Metastatic Pancreatic Carcinoma in the Ovary (tissue), 1 donor: ENCODE data around the genes KCTD18 and ALS2.

- PRO-cap = no peak
These were observed 169 bp downstream of the SPATS2L start for GRCh38 chr2:200306752-200306971.

DNA sequence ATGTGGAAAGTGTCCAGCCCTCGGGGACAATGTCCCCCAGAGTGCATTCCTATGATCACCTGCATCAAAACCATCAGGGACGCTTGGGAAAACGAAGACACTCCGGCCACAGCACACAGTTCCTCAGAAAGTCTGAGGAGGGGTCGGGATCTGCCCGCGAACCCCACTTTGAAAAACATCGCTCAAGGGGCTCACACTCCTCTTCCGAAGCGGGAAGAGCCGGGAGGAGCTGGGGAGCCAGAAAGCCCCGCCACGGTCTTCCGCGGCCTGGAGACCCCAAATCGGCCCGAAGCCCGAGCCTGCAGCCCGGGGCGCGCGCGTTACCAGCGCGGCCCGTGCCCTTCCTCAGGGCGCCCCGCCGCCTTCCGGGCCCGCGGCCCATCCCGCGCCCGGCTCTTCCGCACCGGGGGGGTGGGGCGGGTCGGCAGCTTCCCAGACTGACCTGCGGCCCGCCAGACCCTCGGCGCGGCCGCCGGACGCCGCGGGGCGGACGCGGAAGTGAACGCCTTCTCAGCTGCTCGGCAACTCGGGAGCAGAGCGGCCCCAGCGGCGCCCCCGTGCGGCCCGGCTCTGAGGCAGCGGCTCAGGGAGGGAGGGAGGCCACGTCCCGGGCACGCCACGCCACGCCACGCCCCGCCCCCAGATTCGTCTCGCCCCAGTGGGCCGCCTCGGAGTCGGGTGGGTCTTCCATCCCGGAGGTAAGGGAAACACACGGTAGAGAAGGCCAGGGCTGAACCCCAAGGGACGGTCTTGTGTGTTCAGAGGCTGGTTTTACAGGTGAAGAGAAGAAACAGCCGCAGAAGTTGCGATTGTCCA is at the start of gene KCTD18:
TSS of gene KCTD18 (minus strand) at position 500 of the 816 bp plus-strand sequence.
- PRO-cap = bidirectional peak, plus-strand start at position 573 of the sequence, minus-strand start at position 500 of the sequence

- PRO-cap = no peak
These were observed 47.3 kb downstream of the AOX1 start for GRCh38 chr2:200633061-200633508.

- PRO-cap = no peak
These were observed 73.2 kb downstream of the AOX1 start for GRCh38 chr2:200659009-200659460.

- PRO-cap = no peak
These were observed 44.3 kb upstream of the BZW1 start for GRCh38 chr2:200767326-200767871.

DNA sequence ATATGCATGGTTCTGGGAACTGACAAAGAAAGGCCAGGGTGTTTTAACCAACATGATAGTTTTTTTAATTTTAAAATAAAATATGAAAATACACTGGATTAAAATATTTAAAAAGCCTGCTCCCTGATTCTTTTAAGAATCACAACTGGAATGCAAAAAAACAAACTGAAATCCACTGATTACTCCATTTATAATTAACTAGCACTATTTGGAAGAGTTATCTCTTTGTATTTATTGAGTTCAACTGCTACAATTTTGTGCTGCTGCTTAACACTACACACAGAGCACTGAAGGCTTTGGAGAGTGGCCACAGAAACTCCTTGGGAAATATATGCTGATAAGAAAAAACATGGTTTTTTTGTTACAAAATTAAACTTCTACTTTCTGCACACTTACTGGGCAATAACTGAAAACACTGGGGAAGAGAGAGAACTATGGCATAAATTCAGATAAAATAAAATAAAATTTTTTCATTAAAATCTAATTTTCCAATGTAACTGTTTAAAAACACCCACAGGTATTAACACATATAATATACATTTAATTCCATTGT is 19.8 kb upstream of the BZW1 start:
- PRO-cap = no peak

DNA sequence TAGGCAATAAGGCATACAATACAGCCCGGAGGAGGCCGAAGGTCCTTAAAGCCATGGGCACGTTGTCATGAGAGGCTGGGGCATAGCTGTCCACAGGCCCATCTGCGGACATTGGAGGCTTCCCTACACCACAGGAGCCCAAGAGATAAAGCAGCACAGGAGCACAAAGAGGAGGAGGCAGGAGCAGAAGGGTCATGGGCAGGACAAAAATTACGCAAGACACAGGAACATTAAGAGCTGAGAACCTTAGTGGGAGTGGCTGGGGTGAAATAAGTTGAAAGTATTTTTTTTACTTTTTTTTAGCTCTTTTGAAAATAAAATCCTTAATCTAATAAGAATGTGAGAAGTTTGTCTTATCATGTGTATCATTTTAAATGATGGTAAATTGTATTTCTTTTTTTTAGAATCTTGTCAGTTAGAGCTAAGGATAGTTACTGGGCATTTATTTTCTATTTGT is 16.5 kb upstream of the BZW1 start:
- PRO-cap = no peak

DNA sequence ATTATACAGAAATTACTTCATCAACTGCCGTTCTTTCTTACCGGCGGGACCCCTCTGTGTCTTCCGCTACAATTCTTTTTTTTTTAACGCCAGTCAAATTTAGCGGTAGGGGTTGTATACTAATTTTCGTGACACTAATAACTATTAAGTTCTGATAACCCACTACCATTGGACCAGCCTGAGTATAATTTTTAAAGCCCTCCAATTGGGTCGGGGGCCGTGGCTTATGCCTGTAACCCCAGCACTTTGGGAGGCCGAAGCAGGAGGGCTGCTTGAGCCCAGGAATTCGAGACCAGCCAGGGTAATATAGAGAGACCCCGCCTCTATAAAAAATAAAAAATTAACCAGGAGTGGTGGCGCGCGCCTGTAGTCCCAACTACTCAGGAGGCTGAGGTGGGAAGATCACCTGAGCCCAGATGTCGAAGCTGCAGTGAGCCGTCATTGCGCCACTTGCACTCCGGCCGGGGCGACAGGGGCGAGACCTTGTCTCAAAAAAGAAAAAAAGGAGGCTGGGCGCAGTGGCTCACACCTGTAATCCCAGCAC is 1.3 kb downstream of the CLK1 start:
- PRO-cap = bidirectional peak, plus-strand start at position 415 of the sequence, minus-strand start at position 457 of the sequence

- PRO-cap = no peak
These were observed 11.6 kb downstream of the CFLAR start for GRCh38 chr2:201127487-201128056.

GRCh38 chr2:201233214-201234250 is 26.8 kb upstream of the CASP8 start:
- PRO-cap = bidirectional peak, plus-strand start at chr2:201233470, minus-strand start at chr2:201233325; unidirectional peak, plus-strand start at chr2:201233938; unidirectional peak, minus-strand start at chr2:201234001

DNA sequence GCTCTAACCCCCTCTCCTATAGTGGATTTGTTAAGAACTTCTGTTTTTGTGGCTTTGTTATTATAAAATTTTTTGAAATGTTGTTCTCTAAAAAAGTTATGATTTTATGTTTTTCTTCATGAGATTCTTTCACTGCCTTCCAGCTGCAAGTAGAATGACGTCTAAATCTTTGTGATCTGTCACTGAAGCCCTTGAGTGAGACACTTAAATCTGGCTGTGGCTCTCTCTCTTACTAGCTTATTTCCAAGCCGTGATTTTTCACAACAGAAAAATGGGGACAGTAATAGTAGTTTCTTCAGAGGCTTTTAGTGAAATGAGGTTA is 1.6 kb downstream of the CASP8 start:
- PRO-cap = no peak

DNA sequence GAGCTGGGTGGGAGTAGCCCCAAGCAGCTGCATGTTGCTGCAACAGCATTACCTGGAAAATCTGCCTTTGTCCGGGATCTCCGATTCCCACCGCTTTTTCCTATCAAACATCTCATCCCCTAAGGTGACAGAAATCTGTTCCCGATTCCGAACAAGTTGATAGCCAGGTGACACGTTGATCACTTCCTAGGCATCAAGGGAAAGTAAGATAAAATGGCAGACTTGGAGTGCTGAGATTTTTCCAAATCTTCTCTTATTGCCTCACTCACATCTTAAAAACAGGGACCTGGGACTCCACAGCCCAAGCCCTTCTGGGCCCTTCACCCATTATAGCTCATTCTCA is 10.7 kb downstream of the FLACC1 start:
- PRO-cap = no peak

- PRO-cap = no peak
These were observed 1.9 kb upstream of the TMEM237 start for GRCh38 chr2:201645199-201645534.

GRCh38 chr2:201697952-201698151 is 592 bp downstream of the MPP4 start:
- PRO-cap = no peak

- PRO-cap = no peak
These were observed 15.0 kb downstream of the ALS2 start for GRCh38 chr2:201765789-201766164.

DNA sequence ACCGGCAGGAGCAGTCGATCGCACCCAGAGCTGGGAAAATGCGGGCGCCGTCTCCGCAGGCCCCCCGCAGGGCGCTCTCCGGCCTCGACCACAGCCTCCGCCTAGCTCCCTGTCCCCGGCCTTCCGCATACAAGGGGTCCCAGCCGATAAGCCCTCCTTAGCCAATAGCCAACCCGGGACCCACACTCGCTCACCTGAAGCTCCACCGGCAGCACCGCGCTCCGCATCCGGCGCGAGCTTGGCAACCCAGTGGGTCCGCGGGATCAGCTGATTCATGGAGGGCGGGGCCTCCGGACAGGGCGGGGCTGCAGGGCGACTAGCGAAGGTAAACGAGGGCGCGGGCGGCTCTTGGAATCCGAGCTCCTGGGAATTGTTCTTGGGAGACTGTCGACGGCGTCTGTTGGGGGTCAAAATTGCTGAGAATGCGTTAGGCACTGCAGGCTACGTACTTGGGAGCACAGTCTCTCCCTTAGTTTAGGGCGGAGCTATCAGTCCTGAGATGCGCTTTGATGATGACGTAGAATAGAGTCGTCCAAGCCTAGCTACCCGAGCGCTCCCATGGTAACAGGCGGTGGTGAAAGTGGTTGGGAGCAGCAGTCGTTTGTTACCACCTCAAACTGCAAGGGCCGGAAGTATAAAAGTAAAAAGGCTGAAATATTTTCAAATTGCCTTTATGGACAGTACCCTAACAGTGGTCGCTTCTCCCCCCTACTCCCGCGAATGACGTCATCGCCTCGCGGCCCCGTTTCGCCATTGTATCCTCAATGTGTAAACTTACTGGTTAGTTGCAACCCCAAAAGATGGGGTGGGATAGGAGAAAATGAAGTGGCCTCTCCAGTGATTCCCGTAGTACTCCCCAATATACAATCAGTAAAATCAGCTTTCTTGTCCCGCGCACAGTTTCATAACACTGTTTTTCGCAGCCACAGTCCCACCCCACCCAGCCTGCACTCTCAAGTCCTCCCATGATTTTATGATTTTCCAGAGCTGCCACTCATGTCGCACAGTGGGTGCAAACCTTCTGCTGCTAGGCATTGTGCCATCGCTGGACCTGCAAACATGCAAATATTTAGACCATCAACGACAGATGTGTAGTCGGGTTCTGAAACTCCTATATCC is at the start of gene ALS2:
TSS of gene ALS2 (minus strand) at position 251 of the 1,119 bp plus-strand sequence.
- PRO-cap = bidirectional peak, plus-strand start at position 567 of the sequence, minus-strand start at position 218 of the sequence

- PRO-cap = no peak
These were observed 52.5 kb downstream of the CDK15 start for GRCh38 chr2:201858679-201859342.

- PRO-cap = no peak
These were observed 13.6 kb upstream of the FZD7 start for GRCh38 chr2:202019986-202020460.

DNA sequence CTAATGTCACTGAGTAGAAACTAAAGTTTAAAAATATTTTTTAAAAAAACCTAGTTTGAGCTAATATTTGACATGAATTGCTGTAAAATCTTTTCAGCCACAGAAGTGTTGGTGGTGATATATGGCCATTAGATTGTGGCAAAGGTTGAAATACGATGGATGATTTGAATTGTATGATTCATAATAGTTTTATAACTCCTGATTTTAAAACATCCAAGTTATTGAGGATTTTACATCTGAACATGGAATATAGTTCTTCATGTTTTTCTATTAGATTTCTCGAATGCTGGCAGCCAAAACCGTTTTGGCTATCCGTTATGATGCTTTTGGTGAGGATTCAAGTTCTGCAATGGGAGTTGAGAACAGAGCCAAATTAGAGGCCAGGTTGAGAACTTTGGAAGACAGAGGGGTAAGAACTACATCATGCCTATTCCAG is 31.6 kb downstream of the NOP58 start:
- PRO-cap = no peak

DNA sequence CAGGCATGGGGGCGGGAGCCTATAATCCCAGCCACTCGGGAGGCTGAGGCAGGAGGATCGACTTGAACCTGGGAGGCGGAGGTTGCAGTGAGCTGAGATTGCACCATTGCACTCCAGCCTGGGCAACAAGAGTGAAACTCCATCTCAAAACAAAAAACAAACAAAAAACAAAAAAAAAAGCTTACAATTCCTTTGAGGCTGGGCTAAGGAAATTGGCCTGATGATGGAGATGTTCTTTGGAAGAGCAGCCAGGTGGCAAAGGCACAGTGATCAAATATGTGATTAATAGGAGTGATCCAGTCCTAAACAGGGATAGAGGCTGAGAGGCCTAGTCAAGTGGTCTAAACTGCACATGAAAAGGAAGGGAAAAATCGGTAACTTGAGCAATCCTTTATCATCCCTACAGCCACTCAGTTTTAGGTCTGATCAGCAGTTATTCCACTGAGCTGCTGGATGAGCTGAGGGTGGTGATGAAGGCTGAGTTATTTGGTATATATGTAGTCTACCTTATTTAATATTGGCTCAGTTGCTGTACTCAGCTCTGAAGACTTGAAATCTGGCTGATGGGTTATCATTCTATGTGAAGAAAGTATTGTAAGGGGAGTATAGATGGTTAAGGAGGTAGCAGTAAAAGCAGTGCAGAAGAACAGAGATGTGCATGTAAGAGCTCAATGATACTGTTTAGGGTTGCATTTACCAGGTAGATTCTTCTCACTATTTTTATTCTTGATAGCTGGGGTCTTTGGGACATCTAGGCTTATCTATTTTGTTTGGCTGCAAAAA is 19.9 kb downstream of the BMPR2 start:
- PRO-cap = no peak